LNCaP clone FGC (cell line): ENCODE data around the gene BICRAL.

GRCh38 chr6:42020490-42020846 lies 29.9 kb upstream of the TAF8 start:
- RRBS, 2 experiments, result no CpG with 5 or more reads among the region's 7 CpGs

DNA sequence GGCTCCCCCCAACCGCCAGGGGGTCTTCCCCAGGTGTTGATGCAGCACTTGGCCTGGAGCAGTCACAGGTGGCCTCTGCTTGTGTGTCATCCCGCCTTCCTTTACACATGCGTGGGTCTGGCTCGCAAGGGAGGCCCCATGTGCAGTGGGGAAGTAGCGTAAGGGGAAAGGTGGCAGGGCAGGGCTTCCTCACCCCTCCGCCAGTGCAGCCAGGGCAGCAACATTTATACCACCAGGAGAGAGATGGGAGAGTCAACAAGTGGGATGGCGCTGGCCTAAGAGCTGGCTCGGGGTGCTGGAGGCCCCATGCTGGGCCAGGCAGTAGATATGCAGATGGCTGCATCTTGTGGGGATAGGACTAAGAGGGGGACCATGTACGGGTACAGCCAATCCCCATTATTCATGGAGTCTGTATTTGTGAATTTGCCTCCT lies 27.7 kb upstream of the TAF8 start:
- RRBS, 2 experiments, result no CpG with 5 or more reads among the region's 9 CpGs

DNA sequence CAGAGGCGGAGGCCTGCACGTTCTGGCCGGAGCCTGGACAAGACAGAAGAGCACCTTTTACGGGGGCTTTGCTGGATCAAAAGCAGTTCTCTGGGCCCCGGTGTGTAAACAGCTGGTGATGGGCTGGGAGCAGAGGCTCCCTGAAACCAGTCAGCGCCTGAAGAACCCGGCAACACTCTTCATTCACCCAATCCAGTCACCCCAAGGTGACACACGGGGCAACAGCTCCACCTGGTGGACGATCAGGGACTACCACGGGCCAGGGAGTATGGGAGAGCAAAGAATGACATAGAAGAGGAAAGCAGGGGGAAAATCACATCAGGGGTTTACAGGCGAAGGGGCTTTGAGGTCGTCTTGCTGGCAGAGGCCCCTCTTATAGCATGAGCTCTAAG lies 6.2 kb upstream of the TAF8 start:
- RRBS, 2 experiments, result 21 to 24% methylated on average over 5 of the region's 12 CpGs

GRCh38 chr6:42226052-42226619 lies 8.5 kb upstream of the MRPS10 start:
- RRBS, 2 experiments, result no CpG with 5 or more reads among the region's 4 CpGs

- RRBS, 2 experiments, result 99% methylated on average over 4 of the region's 35 CpGs
Measured at GRCh38 chr6:42259387-42260196, 41.9 kb upstream of the MRPS10 start.

GRCh38 chr6:42316475-42317268 lies 99.0 kb upstream of the MRPS10 start:
- RRBS, 2 experiments, result no CpG with 5 or more reads among the region's 5 CpGs

DNA sequence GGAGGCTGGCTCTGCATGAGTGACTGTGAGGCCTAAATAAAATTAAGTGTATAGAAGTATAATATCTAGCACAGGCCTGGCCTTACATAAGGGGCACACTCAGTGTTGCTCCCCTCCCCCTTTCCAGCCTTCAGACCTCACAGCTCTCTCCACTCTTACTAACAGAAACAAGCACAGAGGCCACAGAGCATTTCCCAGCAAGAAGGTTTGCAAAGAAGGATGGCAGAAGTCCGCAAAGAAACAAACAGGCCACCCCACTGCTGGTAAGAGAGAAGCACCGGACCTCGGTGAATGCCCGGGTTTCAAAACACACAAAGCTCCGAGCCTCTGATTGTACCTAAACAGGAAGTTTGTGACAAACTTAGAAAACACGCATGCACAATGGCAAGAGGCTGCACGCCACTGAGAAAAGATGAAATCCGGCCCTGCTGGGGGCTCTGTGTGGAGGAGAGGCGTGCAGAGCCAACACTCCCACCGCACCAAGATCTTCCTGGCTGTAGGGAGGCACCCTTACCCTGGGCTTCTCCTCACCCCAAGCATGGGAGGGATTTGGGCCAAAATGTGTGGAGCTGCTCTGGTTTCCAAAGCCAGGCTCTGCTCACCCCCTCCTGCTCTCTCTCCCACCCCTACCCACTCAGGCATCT lies 84.5 kb downstream of the TRERF1 start:
- RRBS, 2 experiments, result no CpG with 5 or more reads among the region's 10 CpGs

GRCh38 chr6:42405012-42405368 lies 46.7 kb downstream of the TRERF1 start:
- RRBS, 2 experiments, result no CpG with 5 or more reads among the region's 2 CpGs

- RRBS, 2 experiments, result no CpG with 5 or more reads among the region's 7 CpGs
Measured at GRCh38 chr6:42766282-42766746, 15.5 kb upstream of the BICRAL start.

DNA sequence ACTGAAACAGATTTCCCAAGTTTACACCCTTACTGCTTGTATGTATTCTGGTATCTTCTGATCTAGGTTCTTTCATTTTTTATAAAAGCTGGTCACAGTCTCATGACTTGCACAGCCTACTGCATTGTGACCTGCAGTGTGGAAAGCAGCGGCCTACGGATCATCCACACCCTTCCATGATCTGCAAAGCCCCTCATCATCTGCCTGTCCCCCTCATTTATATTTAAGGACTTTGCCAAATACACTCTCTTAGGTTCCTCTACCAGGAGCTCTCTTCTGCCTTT lies 12.0 kb upstream of the BICRAL start:
- RRBS, 2 experiments, result no CpG with 5 or more reads among the region's 2 CpGs

DNA sequence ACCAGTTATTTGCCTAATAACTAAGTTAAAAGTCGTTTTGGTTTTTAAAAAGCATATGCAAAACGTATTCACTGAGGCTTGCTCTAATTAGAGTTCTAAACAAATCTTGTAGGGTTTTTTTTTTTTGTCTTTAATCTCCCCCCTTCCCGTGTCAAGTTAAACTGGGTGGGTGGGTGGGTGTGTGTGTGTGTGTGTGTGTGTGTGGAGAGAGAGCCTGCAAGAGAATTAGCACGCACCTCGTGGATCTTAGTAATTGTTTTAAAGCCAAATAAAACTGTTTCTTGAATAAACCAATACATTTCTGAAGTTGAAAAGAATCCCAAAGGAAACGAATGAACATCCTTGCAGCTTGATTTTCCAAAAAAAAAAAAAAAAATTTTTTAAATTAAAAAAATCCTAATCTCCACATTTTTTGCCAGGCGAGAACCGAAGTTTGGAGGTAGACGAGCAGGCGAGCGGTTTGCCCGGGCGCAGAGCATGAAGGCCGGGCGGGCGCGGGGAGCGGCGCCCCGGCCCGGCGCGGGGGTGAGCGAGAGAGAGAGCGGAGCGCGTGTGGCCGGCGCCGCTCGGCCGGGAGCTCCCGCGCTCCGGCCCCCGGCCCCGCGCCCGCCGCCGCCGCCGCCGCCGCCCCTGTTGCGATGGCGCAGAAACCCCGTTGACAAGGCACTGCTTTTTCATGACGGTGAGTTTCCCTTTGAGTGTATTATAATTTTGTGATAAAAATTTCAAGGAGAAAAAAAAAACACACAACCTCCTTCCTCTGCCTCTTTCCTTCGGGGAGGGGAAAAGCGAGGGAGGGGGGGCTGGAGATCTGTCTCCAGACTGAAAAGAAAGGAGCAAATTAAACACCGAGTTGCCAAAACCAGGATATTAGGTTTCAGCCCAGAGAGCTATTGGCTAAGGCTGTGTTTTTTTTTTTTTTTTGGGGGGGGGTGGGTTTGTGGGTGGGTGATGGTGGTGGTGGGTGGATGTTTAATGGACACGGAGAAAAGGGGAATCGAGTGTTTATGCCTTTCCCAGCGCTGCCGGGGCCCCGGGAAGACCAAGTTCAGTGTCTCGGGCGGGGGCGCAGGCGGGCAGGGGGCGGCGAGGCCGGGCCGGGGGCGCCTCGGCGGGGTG lies at the start of gene BICRAL:
TSS of gene BICRAL (plus strand) at position 633 of the 1,119 bp plus-strand sequence.
- RRBS, 2 experiments, result 1% methylated on average over 16 of the region's 68 CpGs

DNA sequence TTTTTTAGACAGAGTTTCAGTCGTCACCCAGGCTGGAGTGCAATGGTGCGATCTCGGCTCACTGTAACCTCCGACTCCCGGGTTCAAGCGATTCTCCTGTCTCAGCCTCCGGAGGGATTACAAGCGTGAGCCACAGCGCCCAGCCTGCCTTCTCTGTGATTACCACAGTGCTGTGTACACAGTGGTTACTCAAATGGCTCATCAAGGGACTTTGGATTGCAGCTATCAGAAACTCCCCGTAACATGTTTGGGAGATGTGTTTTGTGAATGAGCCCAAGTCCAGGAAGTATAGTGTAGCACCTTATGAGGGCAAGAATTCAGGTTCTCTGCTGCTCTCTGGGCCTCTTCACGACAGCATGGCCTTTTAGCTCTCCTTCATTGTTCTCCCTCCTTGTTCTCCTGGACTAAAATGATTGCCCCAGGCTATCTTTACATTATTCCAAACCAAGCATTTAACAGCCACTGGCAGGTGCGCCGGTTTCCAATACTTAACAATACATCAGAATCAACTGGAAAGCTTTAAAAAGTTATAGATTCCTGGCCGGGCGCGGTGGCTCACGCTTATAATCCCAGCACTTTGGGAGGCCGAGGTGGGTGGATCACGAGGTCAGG lies 34.1 kb upstream of the RPL7L1 start:
- RRBS, 2 experiments, result no CpG with 5 or more reads among the region's 19 CpGs

- RRBS, 2 experiments, result no CpG with 5 or more reads among the region's 2 CpGs
Measured at GRCh38 chr6:42983784-42983889, 733 bp upstream of the PPP2R5D start.

DNA sequence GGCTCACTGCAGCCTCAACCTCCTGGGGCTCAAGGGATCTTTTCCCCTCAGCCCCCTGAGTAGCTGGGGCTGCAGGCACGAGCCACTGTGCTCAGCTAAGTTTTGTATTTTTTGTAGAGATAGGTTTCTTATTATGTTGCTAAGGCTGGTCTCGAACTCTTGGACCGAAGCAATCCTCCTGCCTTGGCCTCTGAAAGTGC lies 10.7 kb downstream of the PPP2R5D start:
- RRBS, 2 experiments, result no CpG with 5 or more reads among the region's 3 CpGs

GRCh38 chr6:43055664-43056452 lies 2.2 kb upstream of the CUL7 start:
- RRBS, 2 experiments, result 95% methylated on average over 6 of the region's 19 CpGs

- RRBS, 2 experiments, result no CpG with 5 or more reads among the region's 3 CpGs
Measured at GRCh38 chr6:43072750-43073149, 3.4 kb upstream of the PTK7 start.

- RRBS, 2 experiments, result no CpG with 5 or more reads among the region's 10 CpGs
Measured at GRCh38 chr6:43144065-43144656, 26.9 kb upstream of the SRF start.

GRCh38 chr6:43147285-43147655 lies 23.8 kb upstream of the SRF start:
- RRBS, 2 experiments, result no CpG with 5 or more reads among the region's 1 CpG

GRCh38 chr6:43179828-43180328 lies 2.1 kb upstream of the CUL9 start:
- RRBS, 2 experiments, result no CpG with 5 or more reads among the region's 10 CpGs

- RRBS, 2 experiments, result no CpG with 5 or more reads among the region's 10 CpGs
Measured at GRCh38 chr6:43184290-43184650, 2.3 kb downstream of the CUL9 start.